Type B pancreatic cell (in vitro differentiated cells): ENCODE measurements around the gene BAK1.

GRCh38 chr6:32984726-32985157 is 16.3 kb downstream of the BRD2 start:
- PRO-cap, result no peak

- PRO-cap, result no peak
Measured at GRCh38 chr6:33163898-33164364, 28.3 kb downstream of the COL11A2 start.

- PRO-cap, result no peak
Measured at GRCh38 chr6:33206791-33207297, 1.5 kb upstream of the RING1 start.

DNA sequence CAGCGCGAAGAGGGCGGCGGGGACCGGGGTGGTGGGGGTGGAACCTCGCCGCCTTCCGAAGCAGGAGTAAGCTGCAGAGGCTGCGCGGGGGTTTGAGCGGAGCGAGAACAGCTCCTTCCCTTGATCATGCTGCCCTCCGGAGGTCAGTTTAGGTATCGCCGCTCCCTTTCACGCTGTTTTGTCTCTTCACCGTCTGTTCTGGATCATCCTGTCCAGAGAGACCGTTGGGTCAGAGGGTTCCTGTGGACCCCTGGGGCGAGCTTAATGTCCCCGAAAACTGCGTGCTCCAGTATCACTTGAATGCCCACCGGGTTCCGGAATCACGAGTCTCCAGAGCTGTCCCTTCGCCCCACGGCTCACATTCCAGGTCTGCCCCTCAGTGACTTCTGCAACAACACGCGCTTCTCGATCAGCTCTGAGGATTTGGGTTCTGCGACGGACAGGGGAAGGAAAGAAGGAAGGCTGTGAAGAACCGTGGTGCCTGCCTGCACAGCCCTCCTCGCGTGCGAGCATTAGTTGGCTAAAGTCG is 23.3 kb downstream of the VPS52 start:
- PRO-cap, result bidirectional peak, plus-strand start at position 196 of the sequence, minus-strand start at position 68 of the sequence

DNA sequence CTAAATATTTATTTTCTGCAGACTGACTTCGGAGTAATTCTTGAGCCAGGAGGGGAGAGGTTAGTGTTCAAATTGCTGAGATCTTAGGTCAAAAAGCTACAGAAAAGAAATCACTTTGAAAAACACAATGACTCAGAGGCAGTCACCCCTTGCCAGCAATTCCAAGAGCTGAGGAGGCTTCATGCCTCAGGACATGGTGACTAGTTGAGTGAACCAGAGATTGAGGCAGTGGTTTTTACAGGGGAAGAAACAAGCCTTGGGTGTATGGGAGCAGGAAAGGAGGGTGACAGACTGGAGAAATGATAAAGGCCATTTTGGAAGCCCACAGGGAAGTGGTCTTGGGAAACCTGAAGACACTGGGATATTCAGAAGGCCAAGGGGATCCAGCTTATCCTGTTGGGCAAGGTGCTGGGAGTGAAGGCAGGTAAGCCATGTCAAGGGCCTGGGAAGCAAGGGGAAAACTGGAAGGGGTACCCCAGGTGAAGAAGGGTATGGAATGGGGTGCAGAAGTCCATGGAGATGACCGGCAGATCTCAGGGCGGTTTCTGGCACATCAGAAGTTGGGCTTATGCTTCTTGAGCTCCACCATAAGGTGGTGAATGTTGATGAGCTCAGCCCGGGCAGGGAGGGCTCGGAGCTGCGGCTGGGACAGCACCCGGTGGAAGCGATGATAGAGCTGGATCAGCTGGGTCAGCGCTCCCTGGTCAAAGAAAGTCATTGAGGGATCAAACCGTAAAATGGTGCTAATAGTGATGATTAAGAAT is 21.2 kb downstream of the VPS52 start:
- PRO-cap, result no peak

- PRO-cap, result no peak
Measured at GRCh38 chr6:33274187-33275085, 2.5 kb upstream of the B3GALT4 start.

DNA sequence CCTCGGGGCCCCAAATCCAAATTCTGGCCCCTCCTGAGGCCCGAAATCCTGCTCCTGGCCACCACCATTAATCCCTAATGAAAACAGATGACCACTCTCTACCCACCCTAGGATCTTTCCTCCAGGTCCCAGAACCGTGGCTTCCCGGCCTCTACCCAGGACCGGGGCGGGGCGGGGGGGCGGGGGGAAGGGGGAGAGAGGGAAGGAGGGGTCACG is 1.0 kb downstream of the RGL2 start:
- PRO-cap, result bidirectional peak, plus-strand start outside the sequence, minus-strand start at position 153 of the sequence

- PRO-cap, result no peak
Measured at GRCh38 chr6:33299122-33299277, 258 bp upstream of the RGL2 start.

DNA sequence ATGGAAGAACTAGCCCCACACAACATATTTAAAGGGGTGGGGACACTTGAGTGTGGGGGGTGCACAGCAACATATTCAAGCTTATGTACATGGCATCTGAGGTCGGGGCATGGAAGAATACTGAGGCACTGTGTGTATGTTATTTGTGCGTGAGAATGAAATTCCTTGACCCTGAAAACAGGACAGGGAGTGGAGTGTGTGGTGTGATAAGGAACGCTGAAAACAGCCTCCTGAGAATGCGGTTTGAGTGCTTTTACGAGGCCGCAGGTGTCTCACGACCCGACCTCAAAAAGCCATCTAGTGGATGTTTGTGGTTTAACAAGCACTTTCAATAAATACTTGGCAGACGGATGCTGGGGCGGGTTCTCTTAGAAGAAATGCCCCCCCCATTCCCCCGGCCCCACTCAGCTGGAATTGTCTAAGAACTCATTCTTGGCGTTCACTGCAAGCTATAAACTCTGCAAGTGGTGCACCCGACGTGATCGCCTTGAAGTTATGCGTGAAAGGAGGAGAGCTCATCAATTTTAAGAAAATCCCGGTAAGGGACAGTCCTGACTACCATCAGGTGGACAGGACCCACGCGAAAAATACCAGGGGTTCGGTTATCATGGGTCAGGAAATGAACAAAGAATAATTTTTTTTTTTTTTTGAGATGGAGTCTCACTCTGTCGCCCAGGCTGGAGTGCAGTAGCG is 16.2 kb upstream of the SMIM40 start:
- PRO-cap, result no peak

DNA sequence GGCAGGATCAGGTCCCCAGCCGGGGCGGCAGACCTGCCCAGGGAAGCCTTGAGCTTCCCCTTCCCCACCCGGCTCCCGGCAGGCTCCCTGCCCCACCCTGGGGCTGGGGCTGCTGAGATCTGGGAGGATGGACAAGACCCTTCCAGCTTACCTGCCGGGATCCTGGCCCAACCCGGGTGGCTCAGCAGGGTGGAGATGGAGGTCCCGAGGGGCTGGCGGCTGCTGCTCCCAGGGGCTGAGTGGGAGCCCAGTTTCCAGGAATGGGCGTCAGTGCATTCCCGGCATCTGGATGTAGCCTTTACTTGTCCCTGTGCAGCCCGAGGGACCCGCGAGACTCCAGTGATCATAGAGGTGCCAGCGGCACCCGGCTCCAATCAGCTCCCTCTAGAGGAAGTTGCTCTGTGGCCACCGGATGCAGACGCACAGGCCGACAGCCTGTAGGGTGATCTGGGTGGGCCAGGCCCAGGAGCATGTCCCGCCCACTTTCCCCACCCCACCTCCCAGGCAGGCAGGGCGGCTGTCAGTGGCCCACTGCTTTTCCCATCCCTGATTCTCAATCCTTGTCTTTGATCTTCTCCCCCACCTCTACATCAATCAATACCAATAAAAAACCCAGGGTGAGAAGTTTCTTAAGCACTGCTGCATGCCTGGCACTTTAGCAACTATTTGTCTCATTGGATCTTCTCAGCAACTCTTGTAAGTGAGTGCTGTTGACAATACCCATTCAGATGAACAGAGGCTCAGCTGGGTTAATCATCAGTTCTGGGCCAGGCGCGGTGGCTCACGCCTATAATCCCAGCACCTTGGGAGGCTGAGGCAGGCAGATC is at the start of gene BAK1:
BAK1 (minus strand) TSS at position 403 of the 827 bp plus-strand sequence.
- PRO-cap, result bidirectional peak, plus-strand start at position 523 of the sequence, minus-strand start at position 341 of the sequence

DNA sequence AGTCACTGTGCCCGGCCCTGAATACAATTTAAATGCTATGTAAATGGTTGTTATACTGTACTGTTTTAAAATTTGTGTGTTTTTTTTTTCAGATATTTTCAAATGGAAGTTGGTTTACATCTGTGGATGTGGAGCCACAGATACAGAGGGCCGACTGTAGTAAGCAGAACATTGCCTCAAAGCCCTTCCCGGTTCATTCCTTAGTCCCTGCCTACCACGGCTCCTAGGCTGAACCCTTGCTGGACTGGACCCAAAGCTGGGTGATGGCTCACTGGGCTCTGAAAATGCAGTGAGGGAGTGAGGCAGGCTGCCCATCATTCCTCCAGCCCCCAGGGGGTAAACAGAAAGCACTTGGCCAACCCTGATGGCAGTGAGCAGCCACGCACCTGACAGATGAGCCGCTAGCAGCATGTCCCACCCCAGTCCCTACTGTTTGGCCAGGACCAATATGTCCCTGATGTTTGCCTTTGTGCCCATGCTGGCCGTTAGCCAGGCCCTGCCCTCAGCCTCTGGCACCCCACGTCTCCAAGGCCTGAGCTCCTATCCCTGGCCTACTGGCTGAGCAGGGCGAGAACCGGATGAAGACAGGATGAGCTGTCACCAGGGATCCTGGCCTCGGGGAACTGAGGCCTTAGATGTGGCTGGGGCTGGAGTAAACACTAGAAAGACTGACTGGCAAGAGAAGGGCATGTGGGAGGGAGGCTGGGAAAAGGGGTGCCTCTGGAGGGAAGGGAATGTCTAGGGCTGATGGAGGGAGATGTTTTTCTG is 19.4 kb upstream of the BAK1 start:
- PRO-cap, result no peak

- PRO-cap, result no peak
Measured at GRCh38 chr6:33623794-33624114, 2.6 kb downstream of the ITPR3 start.

GRCh38 chr6:33692584-33693157 is 18.8 kb downstream of the UQCC2 start:
- PRO-cap, result no peak

- PRO-cap, result no peak
Measured at GRCh38 chr6:33694191-33694877, 17.2 kb downstream of the UQCC2 start.

- PRO-cap, result no peak
Measured at GRCh38 chr6:33731161-33731663, 15.5 kb downstream of the IP6K3 start.

DNA sequence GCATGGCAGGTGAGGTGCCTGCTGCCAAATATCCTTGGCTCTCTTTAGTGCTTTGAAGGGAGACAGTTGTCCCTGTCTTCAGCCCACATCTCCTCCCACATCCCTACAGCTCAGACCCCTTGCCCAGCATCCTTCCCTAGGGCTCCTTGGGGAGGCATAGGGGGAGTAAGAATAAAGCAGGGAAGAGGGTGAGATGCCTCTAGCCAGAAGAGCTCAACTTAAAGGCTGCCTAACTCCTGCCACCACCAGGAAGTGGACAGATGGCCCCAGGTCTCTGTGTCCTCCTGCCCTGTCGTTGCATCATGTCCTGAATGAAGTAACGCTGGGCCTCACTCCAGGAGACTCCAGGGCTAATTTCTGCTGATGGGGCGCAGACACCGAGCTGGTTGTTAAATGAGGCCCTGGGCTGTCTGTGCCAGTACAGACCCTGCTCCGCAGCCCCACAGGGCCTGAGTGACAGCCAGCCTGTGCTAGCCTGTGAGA is 6.6 kb downstream of the IP6K3 start:
- PRO-cap, result no peak

DNA sequence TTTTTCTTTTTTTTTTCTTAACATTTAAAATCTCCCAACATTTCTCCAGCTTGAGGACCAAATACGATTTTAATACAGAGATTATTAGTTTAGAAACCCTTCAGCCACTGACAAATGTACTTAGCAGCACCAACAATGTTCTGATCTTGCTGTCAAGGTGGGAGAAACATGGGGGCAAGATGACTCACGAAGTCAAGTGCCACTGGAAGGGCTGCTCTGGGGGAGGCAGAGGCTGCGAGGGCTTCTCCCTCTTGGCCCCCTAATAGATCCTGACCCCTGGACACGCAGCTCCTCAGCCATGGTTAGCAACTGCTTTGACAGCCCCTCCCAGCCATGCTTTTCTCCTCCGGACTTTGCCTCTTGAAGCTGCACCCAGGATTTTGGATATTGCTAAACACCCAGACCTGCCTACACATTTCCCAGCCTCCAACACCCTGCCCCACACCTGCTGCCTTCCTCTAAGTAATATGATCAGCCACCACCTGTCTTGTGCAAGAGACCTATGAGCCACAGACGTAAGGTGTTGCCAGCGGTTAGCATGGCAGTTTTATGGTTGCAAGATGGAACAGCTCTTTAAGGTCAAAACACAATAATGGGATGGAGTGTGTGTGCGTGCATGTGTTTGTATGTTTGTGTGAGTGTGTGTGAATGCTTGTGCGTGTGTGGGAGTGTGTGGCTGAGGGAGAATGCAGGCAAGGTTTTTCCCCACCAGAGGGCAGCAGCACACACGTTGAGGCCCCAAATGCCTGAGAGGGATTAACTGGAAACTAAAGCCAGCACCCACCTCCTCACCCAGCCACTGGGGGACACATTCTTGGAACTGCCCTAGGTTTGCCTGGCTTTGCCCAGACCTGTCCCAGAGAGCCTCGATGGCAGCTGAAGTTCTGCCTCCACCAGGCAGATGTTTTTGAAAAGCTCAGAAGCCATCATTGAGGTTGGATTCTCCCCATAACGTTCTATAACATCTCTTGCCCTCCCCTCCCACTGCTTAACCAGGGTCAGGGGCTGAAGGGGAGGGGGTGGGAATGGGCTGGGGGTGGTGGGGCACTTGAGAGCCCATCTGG is 2.5 kb downstream of the IP6K3 start:
- PRO-cap, result no peak

DNA sequence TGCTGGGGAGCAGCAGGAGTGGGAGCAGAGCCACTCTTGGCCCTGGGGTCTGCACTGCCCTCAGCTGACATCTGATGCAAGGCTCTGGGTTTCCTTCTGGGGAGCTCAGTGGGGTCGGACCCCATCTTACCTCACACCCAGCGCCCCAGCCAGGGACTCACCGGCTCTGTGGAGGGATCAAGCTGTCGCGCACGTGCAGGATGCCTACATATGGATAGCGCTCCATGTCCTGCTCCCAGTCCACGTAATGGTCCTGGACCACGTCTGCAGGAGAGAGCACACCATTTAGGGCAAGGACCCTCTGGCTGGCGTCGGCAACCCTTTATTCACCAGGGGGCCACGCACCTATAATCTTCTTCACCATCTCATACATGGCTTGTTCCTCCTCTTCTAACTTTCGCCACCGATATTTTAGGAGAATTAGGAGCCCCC is 12.1 kb downstream of the LEMD2 start:
- PRO-cap, result no peak

GRCh38 chr6:33786880-33787344 is 2.0 kb downstream of the LEMD2 start:
- PRO-cap, result no peak

DNA sequence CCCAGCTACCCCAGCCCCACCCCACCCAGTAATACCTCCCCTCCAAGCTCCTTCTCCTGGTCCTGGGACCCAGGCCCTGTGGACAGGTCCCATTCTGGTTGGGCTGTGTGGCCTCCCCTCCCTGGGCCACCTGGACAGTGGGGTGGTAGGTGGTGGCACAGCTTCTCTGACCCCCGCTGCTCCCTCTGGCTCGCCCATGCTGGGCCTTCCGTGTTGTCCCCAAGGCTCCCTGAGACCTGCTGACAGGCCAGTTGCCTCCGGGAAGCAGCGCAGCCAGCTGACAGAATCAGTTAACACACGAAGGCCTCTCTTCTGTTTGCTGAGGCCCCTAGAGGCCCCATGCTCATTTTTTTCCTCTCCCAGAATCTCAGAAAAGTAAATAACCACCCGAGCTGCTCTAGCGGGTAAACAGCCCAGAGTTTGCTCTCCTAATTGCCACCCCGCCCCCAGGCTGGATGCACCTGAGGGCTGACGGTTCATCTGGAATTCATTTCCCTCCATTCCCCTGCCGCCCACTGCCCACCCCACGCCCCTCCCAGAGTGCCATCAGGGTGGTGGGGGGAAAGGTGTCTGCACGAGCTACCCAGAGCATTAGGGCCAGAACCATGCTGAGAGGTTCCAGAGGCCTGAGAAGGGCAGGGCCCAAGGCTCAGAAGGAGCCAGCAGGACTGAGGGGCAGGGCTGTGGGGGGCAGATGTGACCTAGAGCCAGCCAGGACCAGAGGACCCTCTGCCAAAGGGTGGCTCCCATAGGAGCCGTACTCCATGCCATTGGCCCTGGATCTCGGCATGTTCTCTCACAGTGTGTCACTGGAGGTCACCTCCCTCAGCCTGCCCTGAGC is 157.6 kb downstream of the GRM4 start:
- PRO-cap, result unidirectional peak, minus-strand start at position 238 of the sequence